Measurements from ENCODE around the genes ZNF326, CDC7 and EVI5.

- PRO-cap, 7 experiments: no peak in any of the 7 experiments
- RAMPAGE, long total RNA, 2 experiments: no peak in any of the 2 experiments
Measured at GRCh38 chr1:89724556-89725221, 91.8 kb downstream of the LRRC8C start.

DNA sequence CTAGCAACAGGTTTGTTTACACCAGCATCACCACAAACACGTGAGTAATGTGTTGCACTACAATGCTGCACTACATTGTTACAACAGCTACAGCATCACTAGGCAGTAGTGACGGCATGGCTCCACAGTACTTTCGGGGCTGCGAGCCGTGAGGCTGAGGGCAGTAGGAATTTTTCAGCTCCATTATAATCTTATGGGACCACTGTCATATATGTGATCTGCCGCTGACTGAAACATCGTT is 82.7 kb upstream of the LRRC8D start:
- PRO-cap, 7 experiments: no peak in any of the 7 experiments
- RAMPAGE, long total RNA, 2 experiments: no peak in any of the 2 experiments

- PRO-cap, 7 experiments: no peak in any of the 7 experiments
- RAMPAGE, long total RNA, 2 experiments: no peak in any of the 2 experiments
Measured at GRCh38 chr1:89904092-89904604, 83.3 kb downstream of the LRRC8D start.

DNA sequence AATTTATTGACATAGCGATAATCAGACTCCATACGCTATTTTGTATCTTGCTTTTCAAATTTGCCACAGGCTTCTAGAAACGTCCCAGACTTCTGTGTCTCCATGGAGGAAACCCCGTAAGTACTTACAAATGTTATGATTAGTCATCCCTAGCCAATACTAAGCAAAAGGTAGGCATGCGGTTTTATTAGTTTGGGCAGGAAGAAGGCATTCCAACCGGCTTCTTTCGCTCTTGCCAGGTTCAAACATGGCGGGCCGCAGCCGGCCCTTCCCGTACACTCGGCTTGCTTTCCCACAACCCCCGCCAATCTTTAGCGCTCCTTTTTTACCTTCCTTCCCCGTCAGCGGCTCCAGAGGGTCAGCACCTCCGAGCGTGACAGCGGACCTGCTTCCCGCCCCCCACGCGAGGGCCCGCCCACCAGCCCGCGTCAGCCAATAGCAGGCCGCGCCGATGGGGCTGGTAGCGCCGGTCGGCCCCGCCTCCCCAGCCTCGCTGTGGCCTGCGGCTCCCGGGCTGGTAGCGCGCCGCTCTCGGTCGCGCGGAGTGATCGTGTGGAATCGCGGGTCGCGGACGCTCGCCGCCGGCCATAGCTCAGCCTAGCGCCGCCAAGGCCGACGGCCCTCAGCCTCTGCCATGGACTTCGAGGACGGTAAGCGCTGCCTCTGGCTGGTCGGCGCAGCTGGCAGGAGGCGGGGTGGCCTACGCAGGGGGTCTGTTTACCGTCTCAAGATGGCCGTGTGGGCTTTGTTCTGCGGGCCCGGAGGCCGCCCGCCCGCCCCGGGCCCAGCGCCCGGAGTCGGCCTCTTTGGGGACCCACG is at the start of gene ZNF326:
ZNF326 (plus strand) TSS at position 487 of the 819 bp plus-strand sequence.
- PRO-cap, 7 experiments: peak in 7 of 7 experiments; most common plus-strand start position 748 of the sequence (in 6); most common minus-strand start position 360 of the sequence (in 4)
- RAMPAGE, long total RNA, 2 experiments: start-site peak on the plus strand in 2 of 2 experiments, centred at positions 517 to 530 of the sequence, 435 to 468 reads per replicate

DNA sequence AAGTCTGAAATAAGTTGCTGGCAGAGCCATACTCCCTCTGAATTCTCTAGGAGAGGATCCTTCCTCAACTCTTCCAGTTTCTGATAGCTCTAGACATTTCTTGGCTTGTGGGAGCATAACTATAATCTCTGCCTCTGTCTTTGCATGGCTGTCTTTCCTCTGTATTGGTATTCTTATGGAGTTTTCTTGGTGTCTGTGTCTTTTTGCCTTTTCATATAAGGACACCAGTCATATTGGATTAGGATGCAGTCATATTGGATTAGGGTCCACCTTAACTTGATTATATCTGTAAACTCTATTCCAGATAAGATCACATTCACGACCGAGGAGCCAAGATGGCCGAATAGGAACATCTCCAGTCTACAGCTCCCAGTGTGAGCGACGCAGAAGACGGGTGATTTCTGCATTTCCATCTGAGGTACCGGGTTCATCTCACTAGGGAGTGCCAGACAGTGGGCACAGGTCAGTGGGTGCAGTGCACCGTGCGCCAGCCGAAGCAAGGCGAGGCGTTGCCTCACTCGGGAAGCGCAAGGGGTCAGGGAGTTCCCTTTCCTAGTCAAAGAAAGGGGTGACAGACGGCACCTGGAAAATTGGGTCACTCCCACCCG is 118.2 kb downstream of the HFM1 start:
- PRO-cap, 7 experiments: no peak in any of the 7 experiments
- RAMPAGE, long total RNA, 2 experiments: no peak in any of the 2 experiments

GRCh38 chr1:91500307-91501206 is at the start of gene CDC7:
Gene CDC7 (plus strand): TSS chr1:91500851.
- PRO-cap, 7 experiments: peak in 7 of 7 experiments; most common plus-strand start chr1:91500833 (in 4); most common minus-strand start chr1:91500695 (in 3)
- RAMPAGE, long total RNA, 2 experiments: start-site peak on the plus strand in 2 of 2 experiments, at chr1:91500829-91500901 at its widest, 46 to 57 reads per replicate

- PRO-cap, 7 experiments: no peak in any of the 7 experiments
- RAMPAGE, long total RNA, 2 experiments: no peak in any of the 2 experiments
Measured at GRCh38 chr1:91681854-91682207, 181.2 kb downstream of the CDC7 start.

DNA sequence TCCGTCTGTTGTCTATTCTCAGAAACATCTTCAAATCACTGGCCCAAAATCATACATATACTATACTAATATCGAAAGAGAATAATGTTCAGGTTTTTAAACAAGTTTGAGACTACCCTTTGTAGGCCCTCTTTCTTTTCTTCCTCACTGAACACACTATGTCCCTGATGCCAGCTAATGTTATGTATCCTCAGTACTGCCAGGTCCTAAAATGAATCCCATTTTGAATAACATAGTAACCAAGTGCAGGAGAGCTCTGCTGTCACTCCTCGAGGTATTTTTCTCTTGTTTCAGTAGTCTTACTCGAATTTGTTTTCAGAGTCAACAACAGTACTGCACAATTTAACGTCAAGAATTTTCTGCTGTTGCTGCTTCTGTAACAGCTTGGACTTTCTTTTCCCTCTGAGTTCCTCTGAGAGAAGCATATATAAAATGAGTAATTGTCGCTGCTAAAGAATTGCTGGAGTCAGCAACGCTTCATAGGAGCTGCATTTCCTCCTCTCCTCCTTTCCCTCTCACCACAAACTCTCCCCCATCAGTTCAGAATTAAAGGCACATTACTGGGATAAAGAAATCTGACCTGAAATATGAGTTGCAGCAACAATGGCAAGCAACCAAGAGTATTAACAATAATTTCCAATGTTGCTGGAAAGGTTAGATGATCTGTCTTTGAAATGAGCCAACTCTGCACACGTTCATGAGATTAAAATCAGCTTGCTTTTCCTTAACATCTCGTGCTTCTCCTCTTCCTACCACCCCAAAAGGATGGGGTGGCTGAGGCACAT is 90.5 kb downstream of the TGFBR3 start:
- PRO-cap, 7 experiments: no peak in any of the 7 experiments
- RAMPAGE, long total RNA, 2 experiments: no peak in any of the 2 experiments

DNA sequence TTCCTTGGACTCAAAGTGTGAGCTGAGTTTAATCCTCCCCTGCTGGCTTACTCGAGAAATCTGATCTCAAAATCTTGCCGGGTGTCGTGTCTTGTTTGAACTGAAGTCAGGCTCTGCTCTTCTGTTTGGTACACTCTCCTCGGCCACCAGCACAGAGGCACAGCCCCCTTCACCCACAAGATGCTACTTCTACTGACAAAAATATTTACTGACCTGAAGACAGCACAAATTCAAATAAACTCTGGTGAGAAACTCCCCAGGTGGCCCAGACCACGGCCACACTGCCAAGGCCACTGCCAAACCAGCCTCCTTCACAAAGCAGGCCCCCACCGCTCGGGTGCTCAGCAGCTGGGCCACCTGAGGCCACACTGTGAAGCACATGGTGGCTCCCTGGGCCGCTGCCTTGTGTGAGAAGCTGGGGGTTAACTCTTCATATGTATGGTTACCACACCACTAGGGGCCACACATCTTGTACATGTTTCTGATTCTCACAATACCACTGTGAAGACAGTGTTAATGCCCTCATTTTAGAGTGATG is 80.6 kb downstream of the TGFBR3 start:
- PRO-cap, 7 experiments: no peak in any of the 7 experiments
- RAMPAGE, long total RNA, 2 experiments: no peak in any of the 2 experiments

DNA sequence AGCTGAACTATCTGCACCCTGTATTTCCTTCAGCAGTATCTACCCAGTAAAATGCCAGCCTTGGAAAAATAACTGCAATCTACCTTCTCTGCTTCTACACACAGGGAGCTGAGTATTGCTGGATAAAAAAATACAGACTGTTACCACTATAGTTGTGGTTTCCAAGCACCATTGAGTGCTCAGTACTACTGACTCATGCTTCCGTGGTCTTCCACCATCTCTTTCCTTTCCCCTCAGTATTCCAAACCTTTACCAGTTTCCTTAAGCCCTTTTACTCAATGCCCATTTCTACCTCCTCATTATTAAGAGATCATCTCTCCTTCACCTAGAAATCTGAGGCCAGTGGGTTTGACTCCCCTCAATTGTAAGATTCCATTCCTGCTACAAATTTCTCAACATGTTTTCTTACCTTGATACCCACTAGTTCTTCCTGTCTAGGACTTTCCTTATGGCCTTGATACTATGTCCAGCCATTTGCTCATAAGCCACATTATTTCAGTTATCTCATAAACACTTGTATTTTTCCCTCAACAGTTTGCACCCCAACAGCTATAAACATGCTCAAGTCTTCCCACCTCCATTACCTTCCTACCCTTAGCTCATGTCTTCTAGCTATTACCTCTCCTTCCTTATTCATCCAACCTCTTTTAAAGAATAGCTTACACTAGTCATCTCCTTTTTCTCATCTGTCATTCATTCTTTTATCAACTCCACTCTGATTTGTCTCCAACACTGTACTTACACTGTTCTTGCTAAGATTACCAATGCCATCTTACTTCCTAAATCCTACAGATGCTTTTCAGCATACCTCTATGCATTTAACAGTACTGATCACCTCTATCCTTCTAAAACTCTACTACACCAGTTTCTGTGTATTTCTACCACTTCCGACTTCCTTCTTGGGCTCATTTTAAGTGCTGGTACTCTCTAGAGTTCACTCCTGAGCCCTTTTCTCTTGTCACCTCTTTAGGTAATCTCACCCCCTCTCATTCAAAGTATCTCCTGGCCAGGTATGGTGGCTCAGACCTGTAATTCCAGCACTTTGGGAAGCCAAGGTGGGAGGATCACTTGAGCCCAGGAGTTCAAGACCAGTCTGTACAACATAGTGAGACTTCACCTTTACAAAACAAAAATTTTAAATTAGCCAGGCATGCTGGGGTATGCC is 23.5 kb downstream of the GLMN start:
- PRO-cap, 7 experiments: no peak in any of the 7 experiments
- RAMPAGE, long total RNA, 2 experiments: no peak in any of the 2 experiments

DNA sequence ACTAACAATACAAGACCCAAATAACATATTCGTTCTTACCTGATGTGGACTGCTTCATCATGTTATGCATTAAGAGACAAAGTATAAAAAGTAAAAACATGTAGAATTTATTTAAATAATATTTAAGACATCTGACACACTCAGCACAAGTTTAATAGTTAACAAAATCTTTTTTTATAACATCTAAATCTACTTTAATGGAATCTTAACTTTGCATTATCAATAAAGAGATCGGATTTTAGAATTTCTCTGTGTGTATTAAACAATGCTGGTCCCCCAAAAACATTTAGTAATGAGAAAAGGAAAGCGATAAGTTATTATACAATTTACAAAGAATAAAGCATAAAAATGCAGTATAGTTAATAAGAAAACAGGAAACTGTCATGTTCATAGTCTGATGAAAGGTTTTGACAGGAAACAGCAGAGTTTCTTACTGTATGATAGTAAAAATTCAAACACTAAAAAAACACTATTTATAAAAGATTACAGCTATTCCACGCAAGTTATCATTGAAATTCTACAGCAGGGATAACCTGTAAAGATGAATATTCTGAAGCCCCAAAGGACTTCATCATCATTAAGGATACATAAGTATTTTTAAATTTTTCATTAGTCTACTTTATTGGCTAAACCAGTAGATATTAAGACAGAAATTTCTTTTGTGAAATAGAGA is 49.4 kb upstream of the GFI1 start:
- PRO-cap, 7 experiments: no peak in any of the 7 experiments
- RAMPAGE, long total RNA, 2 experiments: no peak in any of the 2 experiments

GRCh38 chr1:92588385-92589166 is 101.9 kb upstream of the GFI1 start:
- PRO-cap, 7 experiments: no peak in any of the 7 experiments
- RAMPAGE, long total RNA, 2 experiments: start-site peak on the minus strand in 1 of 2 experiments, at chr1:92588324-92588644 at its widest, 7 reads per replicate

DNA sequence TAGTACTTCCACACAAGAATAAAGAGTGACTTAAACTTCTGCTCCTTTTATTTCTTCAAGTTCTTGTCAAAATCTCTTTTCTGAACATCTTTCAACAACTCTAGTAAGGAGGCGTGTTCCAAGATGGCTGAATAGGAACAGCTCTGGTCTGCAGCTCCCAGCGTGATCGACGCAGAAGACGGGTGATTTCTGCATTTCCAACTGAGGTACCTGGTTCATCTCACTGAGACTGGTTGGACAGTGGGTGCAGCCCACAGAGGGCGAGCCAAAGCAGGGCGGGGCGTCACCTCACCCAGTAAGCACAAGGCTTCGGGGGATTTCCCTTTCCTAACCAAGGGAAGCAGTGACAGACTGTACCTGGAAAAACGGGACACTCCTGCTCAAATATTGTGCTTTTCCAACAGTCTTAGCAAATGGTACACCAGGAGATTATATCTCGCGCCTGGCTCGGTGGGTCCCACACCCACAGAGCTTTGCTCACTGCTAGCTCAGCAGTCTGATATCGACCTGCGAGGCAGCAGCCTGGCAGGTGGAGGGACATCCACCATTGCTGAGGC is 69.5 kb downstream of the EVI5 start:
- PRO-cap, 7 experiments: no peak in any of the 7 experiments
- RAMPAGE, long total RNA, 2 experiments: no peak in any of the 2 experiments

- PRO-cap, 7 experiments: peak in 1 of 7 experiments; most common minus-strand start chr1:92784397 (in 1)
- RAMPAGE, long total RNA, 2 experiments: no peak in any of the 2 experiments
Measured at GRCh38 chr1:92783983-92784494, 869 bp downstream of the EVI5 start.

- PRO-cap, 7 experiments: peak in 7 of 7 experiments; most common plus-strand start chr1:92784871 (in 7); most common minus-strand start chr1:92785108 (in 5)
- RAMPAGE, long total RNA, 2 experiments: start-site peak on the minus strand in 2 of 2 experiments, at chr1:92784651-92785177 at its widest, 55 to 577 reads per replicate
Measured at GRCh38 chr1:92784495-92785238, at the start of gene EVI5. Gene EVI5 (minus strand): TSS chr1:92785108.

- PRO-cap, 7 experiments: no peak in any of the 7 experiments
- RAMPAGE, long total RNA, 2 experiments: no peak in any of the 2 experiments
Measured at GRCh38 chr1:92838448-92839205, 6.8 kb downstream of the RPL5 start.

DNA sequence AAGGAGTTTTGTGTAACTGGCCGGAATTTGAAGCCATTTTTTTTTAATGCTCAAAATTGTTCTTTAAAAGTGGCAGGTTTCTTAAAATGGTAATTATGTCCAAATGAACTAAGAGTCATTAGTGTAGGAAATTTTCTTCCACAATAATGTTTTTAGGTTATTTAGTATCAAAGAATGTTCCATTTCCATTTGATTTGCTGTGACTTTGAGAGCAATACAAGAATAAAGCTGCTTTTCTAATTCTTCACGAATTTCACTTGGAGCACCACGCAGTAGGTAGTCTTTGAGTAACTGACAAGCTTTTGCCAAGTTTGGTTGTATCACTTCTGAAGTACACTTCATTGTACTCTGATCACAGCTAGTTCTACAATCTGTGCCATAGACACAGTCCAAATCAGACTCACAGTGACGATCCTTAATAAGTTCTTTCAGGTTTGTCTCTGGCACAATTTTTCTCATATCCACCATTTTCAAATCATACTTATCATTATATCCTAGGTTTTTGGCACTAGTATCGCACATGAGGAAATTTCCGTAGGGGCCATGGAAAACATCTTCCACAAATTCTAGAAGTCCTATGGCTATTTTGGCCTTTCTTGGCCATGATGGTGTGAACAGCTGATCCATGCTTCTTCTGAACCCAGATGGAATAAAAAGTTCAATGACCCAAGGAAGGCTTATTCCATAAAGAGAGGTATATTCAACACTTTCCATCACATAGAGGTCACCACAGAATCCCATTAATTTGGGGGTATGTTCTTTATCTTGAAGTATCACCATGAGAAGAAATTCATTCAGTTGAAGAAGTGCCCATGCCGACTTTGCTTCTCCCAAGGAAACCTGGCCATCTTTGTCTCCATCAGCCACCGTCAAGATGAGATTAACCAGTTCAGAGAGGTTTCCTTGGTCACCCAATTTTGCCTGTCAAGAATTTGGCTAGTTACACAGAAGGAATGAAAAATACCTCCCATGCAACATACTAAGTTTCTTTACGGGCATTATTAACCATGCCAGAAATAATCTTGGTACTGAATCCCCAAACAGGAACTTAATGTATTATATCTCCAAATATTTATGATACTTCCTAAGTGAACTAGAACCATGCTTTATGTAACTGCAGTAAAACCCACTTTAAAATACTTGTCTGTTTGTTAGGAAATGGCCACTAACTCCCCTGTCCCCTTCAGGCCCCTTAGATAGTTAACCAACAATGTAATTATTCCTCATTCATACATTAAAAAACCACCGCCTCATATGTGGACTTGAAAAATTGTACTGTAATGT is 11.9 kb downstream of the RPL5 start:
- PRO-cap, 7 experiments: no peak in any of the 7 experiments
- RAMPAGE, long total RNA, 2 experiments: no peak in any of the 2 experiments

GRCh38 chr1:92857730-92858176 is 25.9 kb downstream of the RPL5 start:
- PRO-cap, 7 experiments: no peak in any of the 7 experiments
- RAMPAGE, long total RNA, 2 experiments: no peak in any of the 2 experiments

DNA sequence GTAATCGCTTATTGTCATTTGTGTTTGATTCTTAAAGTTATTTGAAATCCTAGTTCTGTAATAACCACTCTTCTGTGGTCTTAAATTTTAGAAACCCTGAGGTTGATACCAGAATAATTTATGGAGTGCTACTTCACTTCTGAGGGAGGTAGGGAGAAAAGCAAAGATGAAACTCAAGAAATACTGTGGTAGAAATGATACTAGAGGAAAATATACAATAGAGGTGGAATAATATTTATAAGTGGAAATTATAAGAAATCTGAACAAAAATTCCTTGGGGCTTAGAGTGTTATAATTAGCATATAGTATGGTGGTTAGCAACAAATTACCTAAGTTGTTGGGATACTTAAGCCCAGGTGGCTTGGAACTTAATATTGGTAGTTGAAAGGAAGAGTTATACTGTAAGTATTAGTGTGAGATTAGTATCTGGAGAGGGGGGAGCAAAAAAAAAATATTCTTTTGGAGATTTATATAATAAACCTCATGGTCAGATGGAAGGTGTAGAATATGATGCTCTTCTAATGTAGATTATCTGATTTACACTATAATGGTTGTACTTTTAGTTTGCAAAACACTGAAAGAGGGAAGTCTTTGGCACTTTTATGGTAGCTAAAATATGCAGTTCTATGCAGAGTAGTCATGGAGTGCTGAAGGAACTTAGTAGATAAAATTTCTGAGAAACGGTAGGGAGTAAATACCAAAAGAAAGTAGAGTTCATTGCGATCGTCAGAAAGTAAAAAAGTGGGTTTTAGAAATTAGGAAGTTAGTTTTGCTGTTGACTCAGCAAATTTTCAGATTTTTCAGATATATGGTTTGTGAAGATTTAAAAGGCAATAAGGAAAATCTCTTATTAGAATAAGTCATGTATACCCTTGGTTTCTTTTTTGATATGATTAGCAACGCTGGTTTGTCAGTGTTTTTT is 45.6 kb downstream of the MTF2 start:
- PRO-cap, 7 experiments: no peak in any of the 7 experiments
- RAMPAGE, long total RNA, 2 experiments: no peak in any of the 2 experiments

DNA sequence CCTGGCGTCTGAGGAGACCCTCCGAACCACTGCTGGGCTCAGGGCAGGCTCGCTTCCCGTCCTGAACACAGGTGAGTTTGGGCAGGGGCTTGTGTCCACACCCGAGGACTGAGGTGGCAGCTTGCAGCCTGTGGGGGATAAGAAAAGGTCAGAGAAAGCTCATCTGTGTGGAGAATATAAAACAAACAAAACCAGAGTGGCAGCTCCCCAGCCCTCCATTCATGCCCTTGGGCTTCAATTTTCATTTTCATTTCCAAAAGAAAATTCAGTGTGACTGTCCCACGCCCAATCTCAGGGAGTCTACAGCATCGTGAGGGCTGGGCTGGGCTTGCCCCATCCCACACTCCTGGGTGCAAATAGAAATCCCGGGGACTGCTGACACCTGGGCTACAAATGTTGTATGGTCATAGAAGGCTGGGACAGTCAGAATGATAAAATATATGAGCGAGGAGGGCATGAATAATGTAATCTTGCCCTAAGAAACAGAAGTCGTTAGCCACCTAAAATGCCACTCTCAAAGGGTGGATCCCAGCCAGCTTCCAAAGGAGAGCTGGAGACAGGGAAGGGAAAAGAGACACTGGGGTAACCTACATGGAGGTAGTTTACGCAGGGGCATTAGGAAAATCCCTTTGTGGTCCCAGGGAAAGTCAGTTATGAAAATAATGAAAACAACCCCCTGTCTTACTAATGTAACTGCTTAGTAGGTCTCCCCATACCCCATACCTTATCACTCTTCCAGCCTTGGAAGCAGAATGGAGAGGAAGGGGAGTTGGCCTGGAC is 98.6 kb downstream of the BCAR3 start:
- PRO-cap, 7 experiments: no peak in any of the 7 experiments
- RAMPAGE, long total RNA, 2 experiments: no peak in any of the 2 experiments